Measurements from ENCODE around the gene PIGC.

DNA sequence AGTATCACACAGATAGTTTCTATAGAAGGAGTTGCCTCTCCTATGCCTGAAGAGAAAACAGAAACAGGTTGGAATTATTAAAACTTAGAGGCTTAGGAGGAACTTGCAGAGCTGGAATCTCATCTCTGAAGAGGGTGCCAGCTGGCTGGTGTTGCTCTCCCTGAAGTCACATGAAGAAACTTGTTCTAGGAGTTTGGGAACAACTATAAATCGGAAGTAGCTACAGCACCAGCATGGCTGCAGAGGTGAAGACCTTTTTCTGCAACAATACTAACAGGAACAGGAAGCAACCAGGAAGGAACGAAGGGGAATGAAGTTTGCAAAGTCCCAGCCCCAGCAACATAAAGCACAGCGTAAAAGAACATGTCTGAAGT lies 35.8 kb downstream of the FMO3 start:
- RRBS: no CpG with 5 or more reads among the region's 3 CpGs

- RRBS: no CpG with 5 or more reads among the region's 2 CpGs
Observed at GRCh38 chr1:171187233-171187451, 2.0 kb downstream of the FMO2 start.

DNA sequence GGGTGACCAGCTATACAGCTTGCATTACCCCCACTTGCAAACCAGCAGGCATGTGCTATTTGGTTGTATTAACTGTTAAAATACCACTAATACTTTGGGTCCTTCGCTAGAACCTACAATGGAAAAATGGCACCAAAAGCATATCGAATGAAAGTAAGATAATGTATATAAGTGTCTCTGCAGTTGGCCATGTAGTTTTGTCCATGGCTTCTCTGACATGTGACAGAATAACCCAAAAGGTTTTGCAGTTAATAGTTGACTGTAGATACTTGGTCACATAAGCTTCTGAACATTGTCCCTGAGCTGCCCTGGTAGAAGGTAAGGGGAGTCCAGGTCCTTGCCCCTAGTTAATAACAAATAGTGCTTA lies 27.0 kb upstream of the MYOCOS start:
- RRBS: no CpG with 5 or more reads among the region's 2 CpGs

DNA sequence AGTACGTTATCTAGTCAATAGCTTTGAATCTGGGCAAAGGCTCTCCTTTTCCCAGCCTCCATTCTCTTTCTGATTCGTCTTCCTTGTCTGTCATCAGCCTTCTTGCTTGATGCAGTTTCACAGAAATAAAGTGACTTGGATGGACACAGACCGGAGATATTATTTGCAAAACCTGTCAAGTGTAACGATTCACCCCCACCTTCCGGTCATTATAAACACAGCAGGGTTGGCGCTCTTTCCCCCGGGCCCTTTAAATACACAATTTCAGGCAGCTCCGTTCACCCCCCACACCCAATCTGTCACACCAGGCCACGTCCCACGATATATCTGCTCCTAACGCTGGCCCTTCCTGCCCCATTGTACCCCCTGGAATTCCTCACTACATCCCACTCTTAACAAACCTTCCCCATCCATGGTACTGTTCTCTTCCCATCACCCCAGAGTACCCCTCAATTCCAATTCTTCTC lies 609 bp downstream of the VAMP4 start:
- RRBS: 0% methylated on average over 2 of the region's 11 CpGs

DNA sequence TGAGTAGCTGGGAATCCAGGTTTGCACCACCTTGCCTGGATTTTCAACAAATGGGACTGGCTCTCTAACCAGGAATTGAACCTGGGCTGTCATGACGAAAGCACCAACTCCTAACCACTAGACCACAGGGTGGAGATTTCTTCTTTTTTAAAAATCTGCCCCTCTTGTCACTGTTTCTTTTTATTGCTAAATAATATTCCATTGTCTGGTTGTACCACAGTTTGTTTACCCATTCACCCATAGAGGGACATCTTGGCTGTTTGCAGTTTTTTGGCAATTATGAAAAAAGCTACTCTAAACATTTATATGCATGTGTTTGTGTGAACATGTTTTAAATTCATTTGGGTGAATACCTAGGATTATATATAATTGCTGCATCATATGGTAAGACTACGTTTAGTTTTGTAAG lies 232.1 kb upstream of the C1orf105 start:
- RRBS: no CpG with 5 or more reads among the region's 2 CpGs

GRCh38 chr1:172286656-172287107 lies 133.8 kb upstream of the C1orf105 start:
- RRBS: no CpG with 5 or more reads among the region's 2 CpGs

DNA sequence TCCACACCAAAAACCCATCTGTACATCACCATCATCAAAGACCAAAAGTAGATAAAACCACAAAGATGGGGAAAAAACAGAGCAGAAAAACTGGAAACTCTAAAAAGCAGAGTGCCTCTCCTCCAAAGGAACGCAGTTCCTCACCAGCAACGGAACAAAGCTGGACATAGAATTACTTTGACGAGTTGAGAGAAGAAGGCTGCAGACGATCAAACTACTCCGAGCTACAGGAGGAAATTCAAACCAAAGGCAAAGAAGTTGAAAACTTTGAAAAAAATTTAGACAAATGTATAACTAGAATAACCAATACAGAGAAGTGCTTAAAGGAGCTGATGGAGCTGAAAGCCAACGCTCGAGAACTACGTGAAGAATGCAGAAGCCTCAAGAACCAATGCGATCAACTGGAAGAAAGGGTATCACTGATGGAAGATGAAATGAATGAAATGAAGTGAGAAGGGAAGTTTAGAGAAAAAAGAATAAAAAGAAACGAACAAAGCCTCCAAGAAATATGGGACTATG lies 105.2 kb upstream of the C1orf105 start:
- RRBS: no CpG with 5 or more reads among the region's 10 CpGs

GRCh38 chr1:172398208-172398527 lies 22.3 kb upstream of the C1orf105 start:
- RRBS: no CpG with 5 or more reads among the region's 2 CpGs

DNA sequence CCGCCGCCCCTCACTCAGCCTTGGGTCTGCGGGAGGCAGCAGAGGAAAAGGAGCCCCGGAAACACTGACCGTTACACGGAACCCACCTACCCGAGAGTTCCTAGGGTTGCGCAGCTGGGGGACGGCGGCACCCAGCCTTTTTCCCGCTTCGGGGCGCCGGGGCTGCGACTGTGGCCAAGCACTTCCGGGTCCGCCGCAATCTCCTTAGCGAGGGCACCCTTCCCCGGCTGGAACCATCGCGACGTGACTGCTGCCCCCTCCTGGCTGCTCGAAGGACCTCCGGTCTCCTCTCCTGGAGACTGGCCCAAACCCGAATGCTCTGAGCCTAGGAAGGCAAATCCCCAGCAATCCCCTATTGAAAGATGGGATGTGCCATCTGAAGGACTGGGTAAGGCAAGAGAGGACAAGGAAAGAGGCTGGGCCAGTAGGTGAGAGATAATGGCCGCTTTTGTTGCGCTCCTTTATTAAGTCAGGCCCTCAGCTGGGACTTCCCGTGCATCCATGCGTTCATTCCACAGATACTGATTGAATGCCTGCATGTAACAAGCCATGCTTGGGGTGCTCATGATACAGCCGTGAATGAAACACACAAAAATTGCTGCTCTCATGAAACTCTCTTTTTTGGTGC lies at the start of gene PIGC:
Gene PIGC, minus strand, starts transcription at position 172 of the 628 bp plus-strand sequence.
- RRBS: 1% methylated on average over 17 of the region's 31 CpGs

GRCh38 chr1:172534076-172534424 lies 1.1 kb downstream of the SUCO start:
- RRBS: no CpG with 5 or more reads among the region's 6 CpGs

GRCh38 chr1:172537806-172538270 lies 4.9 kb downstream of the SUCO start:
- RRBS: no CpG with 5 or more reads among the region's 5 CpGs

GRCh38 chr1:172542080-172542951 lies 9.4 kb downstream of the SUCO start:
- RRBS: no CpG with 5 or more reads among the region's 18 CpGs

DNA sequence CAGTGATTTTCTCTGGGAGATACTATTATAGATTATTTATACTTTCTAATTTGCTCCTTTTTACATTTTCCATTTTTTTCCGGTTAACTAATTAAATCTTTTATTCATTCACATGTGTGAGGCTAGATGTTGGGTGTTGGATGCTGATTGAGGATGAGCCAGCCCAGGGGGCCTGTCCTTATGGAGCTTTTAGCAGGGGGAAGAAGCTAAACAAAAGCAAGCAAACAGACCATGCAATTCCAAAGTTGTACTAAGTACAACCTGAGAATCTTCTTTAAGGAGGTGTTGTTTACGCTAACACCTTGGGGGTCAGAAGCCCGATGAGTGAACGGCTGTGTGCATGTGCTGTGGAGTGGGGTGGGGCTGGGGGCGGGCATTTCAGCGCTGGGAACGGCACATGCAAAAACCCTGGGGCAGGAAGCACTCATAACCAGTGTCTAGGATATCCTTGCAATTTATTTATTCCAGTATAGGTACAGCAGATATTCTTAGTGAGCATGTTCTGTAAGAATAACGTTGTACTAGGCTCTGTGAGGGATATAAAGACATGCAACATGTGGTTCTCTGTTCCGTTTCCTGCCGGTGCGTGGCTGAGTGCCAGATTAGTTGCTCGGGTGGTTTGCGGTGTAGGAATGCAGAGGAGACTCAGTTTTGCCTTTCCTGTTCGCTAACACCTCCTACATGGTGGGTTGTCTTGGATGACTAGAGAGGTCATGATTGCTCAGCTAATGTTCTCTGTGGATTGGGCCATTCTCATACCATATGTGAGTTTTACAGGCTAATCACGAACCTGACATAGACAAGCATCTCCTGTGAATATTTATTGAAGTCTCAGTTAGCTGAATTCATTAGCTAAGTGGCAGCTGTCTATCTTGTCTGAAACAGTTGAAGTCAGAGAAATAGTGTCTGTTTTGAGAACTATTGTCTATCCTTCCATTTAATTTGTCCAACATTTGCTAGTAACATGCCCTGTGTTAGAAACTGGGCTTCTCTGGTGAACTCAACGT lies 3.7 kb downstream of the FASLG start:
- RRBS: no CpG with 5 or more reads among the region's 16 CpGs

- RRBS: no CpG with 5 or more reads among the region's 4 CpGs
Observed at GRCh38 chr1:172766293-172766977, 107.5 kb downstream of the FASLG start.

DNA sequence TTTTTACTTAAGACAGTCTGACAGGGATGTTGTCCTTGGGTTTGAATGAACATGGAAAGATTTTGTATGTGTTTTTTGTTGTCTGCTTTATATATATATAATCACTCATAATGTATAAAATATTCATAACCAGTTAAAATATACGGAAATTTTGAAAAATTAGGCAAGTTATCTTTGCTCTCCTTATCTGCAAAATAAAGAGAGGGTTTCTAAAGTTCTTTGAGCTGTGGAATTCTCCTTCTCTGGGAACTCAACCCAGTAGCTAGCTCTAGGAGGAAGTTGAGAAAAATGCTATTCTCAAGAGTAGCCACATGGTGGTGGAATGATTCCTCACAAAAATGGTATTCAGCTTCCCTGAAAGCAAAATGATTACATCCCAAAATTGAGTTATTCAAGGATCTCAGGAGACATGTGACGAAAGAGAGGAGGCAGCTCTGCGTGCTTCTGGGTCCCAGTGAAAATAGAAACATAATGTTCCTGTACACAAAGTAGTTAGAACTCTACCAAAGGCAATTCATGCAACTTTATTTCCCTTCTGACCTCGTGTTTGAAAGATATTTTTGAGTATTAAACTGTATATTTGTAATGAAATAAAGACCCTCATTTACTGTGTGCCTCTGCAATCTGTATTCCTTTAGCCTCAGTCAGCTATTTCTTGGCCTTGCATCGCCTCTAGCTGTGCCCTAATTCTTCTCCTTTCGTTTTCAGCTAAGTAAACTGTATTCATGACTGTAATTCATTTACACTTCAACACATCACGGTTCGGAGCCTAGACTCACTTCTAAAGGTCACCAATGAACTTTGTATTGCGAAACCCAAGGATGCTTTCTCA lies 167.2 kb downstream of the FASLG start:
- RRBS: no CpG with 5 or more reads among the region's 9 CpGs

DNA sequence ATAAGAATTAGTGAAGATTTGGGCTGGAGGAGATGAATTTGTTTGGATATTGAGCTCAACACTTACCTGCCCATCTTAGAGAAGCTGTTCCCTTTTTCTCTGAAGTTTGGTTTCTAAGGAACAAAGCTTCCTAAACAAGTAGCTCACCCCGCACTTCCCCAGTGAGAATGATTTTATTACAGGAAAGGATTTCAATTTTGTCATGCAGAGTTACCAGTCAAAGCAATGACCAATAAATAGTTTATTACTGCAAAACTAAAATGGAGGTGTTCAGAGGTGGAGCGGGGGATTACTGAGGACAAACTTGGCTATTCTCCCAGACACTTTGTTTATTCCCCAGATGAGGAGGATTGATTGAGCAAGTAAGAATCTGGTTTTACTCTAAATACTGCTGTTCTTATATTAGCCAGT lies 136.3 kb downstream of the TNFSF18 start:
- RRBS: no CpG with 5 or more reads among the region's 2 CpGs

DNA sequence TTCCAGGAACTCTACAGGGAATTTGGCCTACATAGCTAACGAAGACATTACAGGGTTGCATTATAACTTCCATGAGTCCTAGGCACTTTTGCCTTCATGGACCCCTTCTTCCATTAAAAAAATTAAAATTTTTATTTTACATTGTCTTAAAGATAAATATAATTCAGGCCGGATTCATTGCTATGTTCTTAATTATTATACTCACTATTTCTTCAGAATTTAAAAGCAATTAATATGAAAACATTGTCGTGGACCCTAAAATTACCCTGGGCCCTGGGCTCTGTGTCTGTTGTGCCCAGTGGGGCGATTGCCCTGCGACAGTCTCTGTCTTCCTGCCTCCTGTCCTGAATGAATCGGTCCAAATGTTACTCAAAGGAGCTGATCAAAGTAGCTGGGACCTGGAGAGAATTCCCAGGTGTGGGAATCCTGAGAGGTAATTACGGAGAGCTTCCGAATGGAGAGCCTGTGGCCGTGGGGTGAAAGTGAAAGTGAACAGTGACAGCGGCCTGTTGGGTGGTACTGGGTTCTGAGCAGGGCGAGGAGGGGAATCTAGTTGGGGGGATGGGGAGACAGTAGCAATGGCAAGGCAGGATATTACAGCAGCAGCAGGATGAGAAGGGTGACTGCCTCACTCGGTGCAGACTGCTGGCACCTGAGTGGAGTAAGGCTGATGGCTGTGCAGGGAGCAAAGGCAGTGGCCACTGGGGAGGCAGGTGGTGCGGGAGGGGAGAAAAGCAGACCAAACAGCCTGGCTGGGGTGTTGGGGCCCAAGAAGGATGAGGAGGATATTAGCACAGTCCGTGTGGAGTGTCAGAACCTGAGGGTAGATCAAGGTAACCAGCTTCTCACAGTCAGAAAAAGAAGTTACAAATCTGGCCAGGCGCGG lies 70.5 kb upstream of the PRDX6 start:
- RRBS: no CpG with 5 or more reads among the region's 16 CpGs

DNA sequence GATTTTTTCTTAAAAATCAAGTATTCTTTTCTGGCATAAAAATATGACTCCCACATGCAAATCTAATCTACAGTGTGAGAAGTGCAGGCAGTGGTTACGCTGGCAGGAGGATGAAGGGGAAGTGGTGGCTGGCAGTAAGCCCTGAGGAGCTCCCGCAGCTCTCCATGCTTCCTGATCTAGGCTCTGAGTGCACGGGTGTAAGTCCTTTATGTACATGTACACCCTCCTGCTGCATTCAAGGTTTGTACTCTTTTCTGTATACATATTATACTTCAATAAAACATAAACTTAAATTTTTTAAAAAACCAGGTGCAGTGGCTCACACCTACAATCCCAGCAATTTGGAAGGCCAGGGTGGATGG lies 67.5 kb upstream of the PRDX6 start:
- RRBS: no CpG with 5 or more reads among the region's 3 CpGs

GRCh38 chr1:173413135-173414151 lies 63.7 kb upstream of the PRDX6 start:
- RRBS: no CpG with 5 or more reads among the region's 11 CpGs

DNA sequence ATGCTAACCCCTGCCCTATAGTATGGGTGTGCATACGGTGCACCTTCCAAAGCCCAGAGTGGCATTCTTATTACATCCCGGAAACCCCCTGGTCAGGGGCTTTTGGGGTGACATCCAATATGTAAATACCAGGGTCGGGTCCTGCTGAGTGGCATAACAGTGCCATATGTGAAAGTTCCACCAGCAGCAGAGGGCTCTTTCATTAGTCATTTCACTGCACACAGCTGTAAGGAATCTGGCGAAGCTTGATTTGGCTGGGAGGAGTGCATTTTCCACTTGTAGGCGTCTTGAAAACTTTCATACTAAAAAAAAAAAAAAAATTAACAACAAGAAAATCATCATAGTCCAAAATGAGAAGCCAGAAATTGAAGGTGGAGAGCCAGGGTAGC lies 58.8 kb upstream of the PRDX6 start:
- RRBS: no CpG with 5 or more reads among the region's 5 CpGs